GM19240 (cell line): ENCODE data around the gene IZUMO4.

- RRBS, result no CpG with 5 or more reads among the region's 20 CpGs
Measured at GRCh38 chr19:2048010-2048927, 2.8 kb downstream of the MKNK2 start.

- RRBS, result no CpG with 5 or more reads among the region's 9 CpGs
Measured at GRCh38 chr19:2087044-2087537, 9.0 kb downstream of the MOB3A start.

- RRBS, result no CpG with 5 or more reads among the region's 21 CpGs
Measured at GRCh38 chr19:2088771-2089795, 7.0 kb downstream of the MOB3A start.

DNA sequence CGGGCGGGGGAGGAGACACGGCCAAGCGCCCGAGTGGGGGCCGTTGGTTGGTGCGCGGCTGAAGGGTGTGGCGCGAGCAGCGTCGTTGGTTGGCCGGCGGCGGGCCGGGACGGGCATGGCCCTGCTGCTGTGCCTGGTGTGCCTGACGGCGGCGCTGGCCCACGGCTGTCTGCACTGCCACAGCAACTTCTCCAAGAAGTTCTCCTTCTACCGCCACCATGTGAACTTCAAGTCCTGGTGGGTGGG lies at the start of gene IZUMO4:
Gene IZUMO4, plus strand, starts transcription at position 85 of the 246 bp plus-strand sequence.
- RRBS, result no CpG with 5 or more reads among the region's 22 CpGs

GRCh38 chr19:2149722-2150836 lies 1.3 kb downstream of the AP3D1 start:
- RRBS, result no CpG with 5 or more reads among the region's 39 CpGs

DNA sequence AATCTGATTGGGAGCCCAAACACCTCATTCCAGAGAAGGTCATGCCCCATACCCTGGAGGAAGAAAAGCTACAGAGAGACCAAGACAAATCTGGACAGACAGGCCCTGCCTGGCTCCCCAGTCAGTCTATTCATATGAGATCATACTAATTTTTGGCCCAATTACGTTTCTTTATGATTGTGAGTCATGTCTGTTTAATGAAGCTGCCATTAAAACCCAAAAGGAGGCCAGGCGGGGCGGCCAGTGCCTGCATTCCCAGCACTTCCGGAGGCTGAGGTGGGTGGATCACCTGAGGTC lies 3.3 kb upstream of the AP3D1 start:
- RRBS, result no CpG with 5 or more reads among the region's 4 CpGs

DNA sequence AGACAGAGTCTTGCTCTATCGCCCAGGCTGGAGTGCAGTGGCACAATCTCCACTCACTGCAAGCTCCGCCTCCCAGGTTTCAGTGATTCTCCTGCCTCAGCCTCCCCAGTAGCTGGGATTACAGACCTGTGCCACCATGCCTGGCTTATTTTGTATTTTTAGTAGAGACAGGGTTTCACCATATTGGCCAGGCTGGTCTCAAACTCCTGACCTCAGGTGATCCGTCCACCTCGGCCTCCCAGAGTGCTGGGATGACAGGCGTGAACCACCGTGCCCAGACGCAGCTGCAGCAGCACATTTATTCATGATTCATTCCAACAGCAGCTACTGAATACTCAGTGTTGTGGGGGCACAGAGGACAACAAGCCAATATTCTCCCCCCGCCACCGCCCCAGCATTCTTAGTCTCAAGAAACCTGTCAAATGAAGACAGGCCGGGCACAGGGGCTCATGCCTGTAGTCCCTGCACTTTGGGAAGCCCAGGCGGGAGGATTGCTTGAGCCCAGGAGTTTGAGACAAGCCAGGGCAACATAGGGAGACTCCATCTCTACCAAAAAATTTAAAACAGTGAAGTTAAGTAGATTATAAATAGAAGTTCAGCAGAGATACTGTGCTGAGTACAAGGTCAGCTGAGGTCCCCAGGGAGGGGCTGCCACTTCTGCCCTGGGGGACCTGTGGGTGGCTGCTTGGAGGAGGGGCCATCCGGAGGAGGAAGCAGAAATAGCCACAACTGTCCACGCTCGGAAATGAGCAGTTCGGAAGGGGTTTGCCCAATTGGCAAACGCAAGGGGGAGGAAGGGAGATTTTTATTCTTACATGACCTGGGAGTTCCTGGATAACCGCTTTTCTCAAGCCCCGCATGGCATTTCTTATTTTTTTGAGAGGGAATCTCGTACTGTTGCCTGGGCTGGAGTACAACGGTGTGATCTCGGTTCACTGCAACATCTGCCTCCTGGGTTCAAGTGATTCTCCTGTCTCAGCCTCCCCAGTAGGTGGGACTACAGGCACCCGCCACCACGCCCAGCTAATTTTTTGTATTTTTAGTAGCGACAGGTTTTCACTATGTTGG lies 4.4 kb downstream of the DOT1L start:
- RRBS, result no CpG with 5 or more reads among the region's 24 CpGs

DNA sequence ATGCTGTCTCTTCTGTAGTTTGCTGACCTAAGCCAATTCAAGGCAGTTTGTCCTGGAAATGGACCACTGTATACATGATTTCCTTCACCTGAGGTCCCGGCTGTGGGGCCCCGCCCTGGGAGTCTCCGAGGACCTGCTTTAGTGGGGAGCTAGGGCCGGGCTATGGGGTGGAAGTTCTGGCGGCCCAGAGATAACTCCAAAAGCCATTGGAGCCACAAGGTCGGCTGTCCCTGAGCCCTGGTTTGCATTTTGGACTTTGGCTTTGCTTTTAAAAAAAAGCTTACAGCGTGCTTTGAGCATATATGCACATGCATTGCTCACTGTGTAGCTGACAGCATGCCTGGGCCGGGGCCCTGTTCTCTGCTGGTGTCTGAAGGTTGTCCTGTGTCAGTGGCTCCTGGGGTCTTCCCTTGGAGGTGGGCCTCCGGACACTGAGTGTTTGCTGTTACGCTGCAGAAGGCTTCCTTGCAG lies 23.4 kb downstream of the PLEKHJ1 start:
- RRBS, result 99% methylated on average over 6 of the region's 10 CpGs

GRCh38 chr19:2232174-2233022 lies 3.7 kb downstream of the PLEKHJ1 start:
- RRBS, result 95% methylated on average over 5 of the region's 33 CpGs

- RRBS, result no CpG with 5 or more reads among the region's 20 CpGs
Measured at GRCh38 chr19:2237607-2238070, 1.0 kb downstream of the SF3A2 start.

GRCh38 chr19:2302189-2302872 lies 5.6 kb downstream of the LINGO3 start:
- RRBS, result 11% methylated on average over 10 of the region's 44 CpGs

- RRBS, result no CpG with 5 or more reads among the region's 34 CpGs
Measured at GRCh38 chr19:2351568-2352116, 8.4 kb upstream of the TMPRSS9 start.

DNA sequence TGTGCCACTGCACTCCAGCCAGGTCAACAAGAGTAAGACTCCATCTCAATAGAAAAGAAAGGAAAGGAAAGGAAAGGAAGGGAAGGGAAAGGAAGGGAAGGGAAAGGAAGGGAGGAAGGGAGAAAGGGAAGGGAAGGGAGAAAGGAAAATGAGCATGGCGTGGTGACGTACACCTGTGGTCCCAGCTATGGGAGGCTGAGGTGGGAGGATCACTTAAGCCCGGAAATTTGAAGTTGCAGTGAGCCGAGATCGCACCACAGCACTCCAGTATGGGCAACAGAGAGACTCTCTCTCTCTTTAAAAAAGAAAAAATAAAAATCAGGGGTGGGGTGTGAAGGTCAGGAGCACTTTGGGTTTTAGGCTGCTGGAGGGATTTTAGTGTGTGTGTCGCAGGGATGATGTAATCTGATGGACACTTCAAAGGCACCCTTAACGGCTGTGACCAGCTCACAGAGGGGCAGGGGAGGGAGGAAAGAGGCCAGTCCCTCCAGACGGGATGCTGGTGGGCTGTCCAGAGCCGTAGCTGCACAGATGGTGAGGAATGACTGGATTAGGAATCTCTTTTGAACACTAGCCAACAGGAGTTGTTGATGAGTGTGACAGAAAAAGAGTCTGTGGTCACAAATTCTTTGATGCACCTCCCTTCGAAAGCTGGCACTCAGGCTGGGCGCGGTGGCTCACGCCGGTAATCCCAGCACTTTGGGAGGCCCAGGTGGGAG lies 27.5 kb downstream of the TMPRSS9 start:
- RRBS, result no CpG with 5 or more reads among the region's 14 CpGs

GRCh38 chr19:2417618-2418461 lies 9.5 kb downstream of the TIMM13 start:
- RRBS, result no CpG with 5 or more reads among the region's 18 CpGs

GRCh38 chr19:2424561-2425045 lies 2.8 kb downstream of the TIMM13 start:
- RRBS, result 75% methylated on average over 4 of the region's 30 CpGs

DNA sequence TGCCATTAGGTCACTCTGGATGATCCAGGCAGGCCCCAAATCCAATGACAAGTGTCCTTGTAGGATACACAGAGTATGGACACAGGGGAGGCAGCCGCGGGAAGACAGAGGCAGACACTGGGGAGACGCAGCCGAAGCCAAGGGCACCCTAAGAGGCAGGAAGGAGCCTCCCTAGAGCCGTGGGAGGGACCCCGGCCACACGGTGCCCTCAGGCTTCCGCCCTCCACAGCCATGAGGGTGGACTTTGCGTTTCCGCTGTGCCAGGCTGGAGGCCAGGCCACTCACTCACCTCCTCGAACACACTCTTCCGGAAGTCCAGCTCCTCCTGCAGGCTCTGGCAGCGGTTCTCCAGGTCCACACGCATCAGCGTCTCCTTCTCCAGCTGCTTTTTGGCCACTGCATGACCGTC lies 10.5 kb upstream of the TIMM13 start:
- RRBS, result no CpG with 5 or more reads among the region's 16 CpGs

GRCh38 chr19:2491065-2491649 lies 15.2 kb downstream of the GADD45B start:
- RRBS, result 6% methylated on average over 8 of the region's 21 CpGs

GRCh38 chr19:2531025-2531538 lies 55.2 kb downstream of the GADD45B start:
- RRBS, result no CpG with 5 or more reads among the region's 14 CpGs

GRCh38 chr19:2539796-2540374 lies 64.0 kb downstream of the GADD45B start:
- RRBS, result no CpG with 5 or more reads among the region's 3 CpGs

DNA sequence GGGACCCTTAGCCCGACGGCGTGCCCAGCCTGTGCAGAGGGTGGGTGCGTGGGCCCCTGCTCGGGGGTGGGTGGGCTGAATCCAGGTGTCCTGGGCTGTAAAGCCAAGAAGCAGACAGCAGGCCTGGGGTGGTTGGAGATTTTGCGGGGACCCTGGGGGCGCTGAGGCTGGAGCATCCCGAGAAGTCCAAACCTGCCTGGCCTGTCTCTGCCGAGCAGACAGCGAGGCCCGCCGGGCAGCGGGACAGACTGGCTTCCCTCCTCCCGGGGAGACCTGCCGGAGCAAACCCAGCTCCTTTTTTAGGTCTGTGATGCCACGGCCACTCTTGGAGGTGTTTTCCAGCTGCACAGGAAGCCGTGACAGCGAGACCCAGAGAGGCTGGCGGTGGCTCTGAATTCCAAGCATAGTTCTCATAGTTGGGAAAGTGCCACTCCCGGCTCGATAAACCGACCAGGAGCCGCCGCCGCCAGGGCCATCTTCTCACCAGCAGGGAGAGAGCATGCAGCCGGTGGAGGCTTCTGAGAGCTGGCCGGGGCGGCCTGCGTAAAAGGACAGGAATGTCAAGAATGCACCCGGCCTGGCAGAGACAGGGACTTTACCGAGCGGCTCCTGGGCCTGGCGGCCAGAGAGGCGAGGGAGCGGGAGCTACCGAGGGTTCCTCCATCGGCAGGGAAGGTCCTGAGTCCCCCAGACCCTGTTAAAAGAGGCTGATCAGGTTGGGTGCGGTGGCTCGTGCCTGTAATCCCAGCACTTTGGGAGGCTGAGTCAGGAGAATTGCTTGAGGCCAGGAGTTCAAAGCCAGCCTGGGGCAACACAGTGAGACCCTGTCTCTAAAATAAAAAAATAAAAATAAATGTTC lies 64.8 kb downstream of the GADD45B start:
- RRBS, result 96% methylated on average over 7 of the region's 39 CpGs